Measurements from ENCODE around the genes TRIOBP and MICALL1.

- RRBS, result no CpG with 5 or more reads among the region's 8 CpGs
Observed at GRCh38 chr22:36879794-36880362, 19.1 kb downstream of the NCF4 start.

- RRBS, result 97% methylated on average over 5 of the region's 18 CpGs
Observed at GRCh38 chr22:37018064-37018469, 1.2 kb downstream of the TST start.

DNA sequence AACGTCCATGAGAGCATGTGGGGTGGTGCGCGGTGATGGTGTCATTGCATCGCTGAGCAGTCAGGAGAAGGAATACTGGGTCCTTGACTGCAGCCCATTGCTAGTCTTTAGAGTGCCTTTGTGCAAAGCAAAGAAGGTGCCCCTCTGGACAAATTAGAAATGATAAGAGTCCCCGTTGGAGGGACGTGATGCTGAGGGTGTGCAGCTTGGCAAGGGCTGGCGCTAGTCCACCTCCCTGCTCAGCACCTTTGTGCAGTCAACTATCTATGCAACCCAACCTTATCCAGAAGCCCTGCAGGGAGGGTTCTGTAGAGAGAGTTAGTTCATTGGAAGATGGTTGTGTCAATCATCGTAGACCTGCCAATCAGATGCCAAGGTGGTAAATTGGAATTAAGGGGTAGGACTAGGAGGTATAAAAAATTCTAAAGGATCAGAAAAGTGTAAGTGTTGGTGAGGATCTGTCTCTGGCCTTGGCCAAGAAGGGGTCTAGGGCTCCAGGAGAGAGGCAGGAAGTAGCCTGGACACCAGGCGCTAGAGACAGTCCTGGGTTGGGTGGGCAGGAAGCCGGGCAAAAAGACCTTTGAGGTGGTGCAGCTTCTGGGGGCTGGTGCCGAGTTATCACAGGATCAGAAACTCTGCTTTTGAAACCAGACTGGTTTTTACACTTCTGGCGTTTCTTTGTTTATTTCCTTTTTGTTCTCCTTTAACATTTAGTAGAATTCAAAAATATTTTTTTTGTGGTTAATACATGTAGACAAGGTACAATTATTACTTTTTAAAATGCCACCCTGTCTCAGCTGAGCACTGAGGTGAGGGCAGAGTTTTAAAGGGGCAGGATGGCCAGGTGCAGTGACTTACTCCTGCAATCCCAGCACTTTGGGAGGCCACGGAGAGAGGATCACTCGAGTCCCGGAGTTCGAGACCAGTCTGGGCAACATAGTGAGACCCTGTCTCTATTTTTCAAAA is 1.7 kb downstream of the C1QTNF6 start:
- RRBS, result no CpG with 5 or more reads among the region's 16 CpGs

GRCh38 chr22:37258945-37259369 is 14.9 kb upstream of the RAC2 start:
- RRBS, result no CpG with 5 or more reads among the region's 11 CpGs

GRCh38 chr22:37267026-37267893 is 15.0 kb upstream of the CYTH4 start:
- RRBS, result no CpG with 5 or more reads among the region's 34 CpGs

GRCh38 chr22:37318861-37319440 is 36.6 kb downstream of the CYTH4 start:
- RRBS, result 69% methylated on average over 4 of the region's 23 CpGs

DNA sequence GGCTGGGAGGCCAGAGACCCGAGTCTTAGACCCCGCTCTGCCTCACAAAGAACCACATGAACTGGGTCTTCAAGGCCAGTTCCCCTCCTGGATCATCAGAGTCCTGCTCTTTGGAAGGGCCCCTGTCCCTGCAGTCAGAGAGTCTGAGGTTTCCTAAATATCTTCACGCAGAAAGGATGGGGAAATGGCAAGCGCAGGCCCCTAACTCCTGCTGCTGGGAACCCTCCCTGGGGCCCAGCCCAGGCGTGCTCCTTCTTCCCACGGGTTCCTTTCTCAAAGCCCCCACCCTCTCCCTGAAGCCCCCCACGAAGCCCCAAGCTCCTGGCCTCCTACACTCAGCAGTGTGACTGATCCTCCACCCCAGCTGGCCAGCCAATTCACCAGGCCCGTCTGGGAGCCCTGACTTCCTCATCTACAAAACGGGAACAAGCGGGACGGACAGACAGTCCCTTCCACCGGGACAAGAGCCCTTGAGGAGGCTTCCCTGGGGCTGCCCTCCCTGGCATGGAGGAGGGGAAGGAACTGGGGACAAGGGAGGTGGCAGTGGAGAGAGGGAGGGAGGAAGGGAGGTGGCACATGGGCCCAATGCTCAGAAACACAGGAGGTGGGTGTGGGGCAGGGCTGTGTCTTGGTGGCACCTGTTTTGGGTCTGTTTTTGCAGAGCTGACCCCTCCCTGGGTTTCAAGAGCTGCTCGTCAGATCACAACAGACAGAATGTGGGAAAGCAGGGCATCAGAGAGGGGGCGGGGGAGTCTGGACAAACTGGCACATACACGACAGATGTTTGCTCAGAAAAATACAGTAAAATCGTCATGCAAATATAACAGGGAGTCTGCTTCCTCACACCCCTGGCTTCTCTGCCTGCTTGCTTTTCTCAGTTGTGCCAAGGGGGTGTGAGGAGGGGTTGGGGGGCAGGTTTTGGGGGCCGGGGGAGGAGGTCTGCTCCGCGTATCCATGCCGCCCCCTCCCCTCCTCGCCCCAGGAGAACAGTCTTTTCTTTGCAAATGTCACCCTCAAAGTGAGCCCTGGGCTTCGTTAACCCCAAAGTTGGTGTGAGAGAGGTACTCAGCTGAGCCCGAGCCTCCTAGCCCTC is 56.9 kb downstream of the ELFN2 start:
- RRBS, result no CpG with 5 or more reads among the region's 23 CpGs

DNA sequence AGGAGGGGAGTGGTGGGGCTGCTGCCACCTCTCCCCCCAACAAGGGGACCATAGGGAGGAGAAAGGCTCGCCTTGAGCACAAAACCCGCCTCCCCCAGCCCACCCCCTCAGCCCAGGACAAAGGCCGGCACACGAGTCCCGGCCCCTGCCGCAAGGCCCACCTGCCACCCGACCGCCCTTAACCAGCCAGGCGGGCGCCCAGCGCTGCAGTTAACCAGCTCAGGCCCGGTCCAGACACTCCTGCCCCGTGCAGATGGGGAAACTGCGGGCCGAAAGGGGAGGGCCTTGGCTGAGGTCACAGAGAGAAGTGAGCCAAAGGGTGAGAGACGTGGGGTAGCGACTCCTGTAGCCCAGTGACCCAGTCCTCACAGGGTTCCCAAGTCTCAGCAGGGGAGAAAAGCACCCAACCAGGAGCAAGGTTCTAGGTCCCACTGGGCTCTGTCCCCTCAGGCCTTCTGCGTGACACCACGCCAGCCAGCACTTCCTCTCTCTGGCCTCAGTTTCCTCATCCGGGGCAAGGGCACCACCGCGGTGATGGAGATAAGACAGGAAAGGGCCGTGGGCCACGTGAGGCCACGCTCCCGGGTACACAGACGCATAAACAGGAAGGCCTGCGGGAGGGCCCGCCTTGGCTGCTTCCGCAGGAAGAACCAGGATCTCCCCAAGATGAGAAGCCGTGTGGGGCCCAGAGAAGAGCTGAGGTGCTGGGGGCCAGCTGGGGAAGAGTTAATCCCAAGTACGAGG is 1.9 kb downstream of the MFNG start:
- RRBS, result 64% methylated on average over 14 of the region's 32 CpGs

- RRBS, result no CpG with 5 or more reads among the region's 7 CpGs
Observed at GRCh38 chr22:37508734-37509324, 10.4 kb downstream of the CARD10 start.

- RRBS, result no CpG with 5 or more reads among the region's 23 CpGs
Observed at GRCh38 chr22:37515903-37516531, 3.2 kb downstream of the CARD10 start.

DNA sequence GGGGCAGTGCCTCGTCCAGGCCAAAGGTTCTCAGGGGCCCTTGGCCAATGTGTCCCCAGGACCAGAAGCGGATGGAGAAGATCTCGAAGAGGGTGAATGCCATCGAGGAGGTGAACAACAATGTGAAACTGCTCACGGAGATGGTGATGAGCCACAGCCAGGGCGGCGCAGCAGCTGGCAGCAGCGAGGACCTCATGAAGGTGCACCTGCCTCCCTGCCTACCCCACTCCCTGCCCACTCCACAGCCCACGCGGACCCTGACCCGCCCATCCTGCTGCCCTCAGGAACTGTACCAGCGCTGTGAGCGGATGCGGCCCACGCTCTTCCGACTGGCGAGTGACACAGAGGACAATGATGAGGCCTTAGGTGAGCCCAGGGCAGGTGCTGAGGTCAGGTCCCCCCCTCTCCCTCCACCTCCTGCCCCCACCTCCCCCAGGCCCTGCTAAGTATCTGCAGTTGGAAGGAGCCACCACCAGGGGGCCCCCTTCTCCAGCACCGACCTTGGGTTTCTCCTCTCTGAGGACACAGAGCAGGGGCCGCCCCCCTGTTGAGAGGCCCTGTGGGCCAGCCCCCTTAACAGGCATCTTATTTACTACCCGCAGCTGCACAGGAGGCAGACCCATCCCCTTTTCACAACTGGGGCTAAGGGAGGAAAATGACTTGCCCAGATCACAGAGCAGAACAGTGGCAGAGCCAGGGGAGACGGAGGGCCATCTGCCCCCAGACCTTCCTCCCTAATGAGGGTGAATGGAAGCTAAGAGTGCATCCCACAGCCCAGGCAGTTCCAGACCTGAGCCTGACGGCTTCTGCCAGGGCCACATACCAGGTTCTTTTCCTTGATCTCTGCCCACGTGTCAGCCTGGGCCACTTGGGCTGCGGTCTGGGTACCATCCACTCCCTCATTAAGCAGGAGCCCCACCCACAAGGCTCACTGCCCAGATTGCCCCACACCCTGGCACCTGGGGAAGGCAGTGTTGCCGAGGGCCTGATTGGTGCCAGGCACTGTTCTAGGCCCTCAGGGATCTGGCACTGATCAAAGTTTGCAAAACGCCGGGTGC is 15.0 kb downstream of the GGA1 start:
- RRBS, result no CpG with 5 or more reads among the region's 27 CpGs

DNA sequence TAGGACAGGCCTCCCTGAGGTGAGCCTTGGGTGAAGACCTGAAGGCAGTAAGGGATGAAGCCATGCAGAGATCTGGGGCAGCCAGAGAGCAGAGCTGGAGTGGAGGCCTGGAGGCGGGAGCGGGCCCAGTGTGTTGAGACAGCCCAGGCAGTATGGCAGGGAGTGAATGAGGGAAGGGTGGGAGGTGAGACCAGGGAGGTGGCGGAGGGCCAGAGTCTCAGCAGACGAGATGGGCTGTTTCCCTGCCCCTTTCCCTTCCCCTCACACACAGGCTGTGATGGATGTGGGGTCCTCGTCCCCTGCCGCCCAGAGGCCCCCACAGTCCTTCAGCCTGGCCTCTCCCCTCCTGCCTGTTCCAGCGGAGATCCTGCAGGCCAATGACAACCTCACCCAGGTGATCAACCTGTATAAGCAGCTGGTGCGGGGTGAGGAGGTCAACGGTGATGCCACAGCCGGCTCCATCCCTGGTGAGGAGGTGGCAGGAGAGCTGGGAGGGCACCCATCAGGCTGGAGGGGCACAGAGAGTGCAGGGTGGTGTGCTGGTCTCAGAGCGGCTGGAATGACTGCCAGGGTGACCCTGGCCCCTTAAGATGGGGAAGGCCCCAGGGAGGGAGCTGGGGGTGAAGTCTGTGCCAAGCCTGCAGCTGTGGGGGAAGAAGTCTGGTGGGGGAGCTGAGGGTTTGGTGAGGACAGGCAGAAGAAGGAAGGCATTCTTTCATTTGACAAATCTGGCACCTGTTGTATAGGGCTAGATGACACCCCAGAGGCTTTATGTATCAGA is 14.7 kb upstream of the SH3BP1 start:
- RRBS, result no CpG with 5 or more reads among the region's 11 CpGs

- RRBS, result no CpG with 5 or more reads among the region's 20 CpGs
Observed at GRCh38 chr22:37631655-37632347, 7.7 kb upstream of the SH3BP1 start.

GRCh38 chr22:37688234-37688468 is 2.0 kb downstream of the NOL12 start:
- RRBS, result no CpG with 5 or more reads among the region's 1 CpG

GRCh38 chr22:37696403-37697335 is at the start of gene TRIOBP:
TSS of gene TRIOBP (plus strand) at chr22:37697048.
- RRBS, result 12% methylated on average over 4 of the region's 35 CpGs

- RRBS, result under 1% methylated on average over 40 of the region's 62 CpGs
Observed at GRCh38 chr22:37746200-37746723, 49.4 kb downstream of the TRIOBP start.

- RRBS, result no CpG with 5 or more reads among the region's 25 CpGs
Observed at GRCh38 chr22:37779284-37780485, 25.3 kb upstream of the H1-0 start.

- RRBS, result no CpG with 5 or more reads among the region's 10 CpGs
Observed at GRCh38 chr22:37804111-37804383, 982 bp upstream of the H1-0 start.

DNA sequence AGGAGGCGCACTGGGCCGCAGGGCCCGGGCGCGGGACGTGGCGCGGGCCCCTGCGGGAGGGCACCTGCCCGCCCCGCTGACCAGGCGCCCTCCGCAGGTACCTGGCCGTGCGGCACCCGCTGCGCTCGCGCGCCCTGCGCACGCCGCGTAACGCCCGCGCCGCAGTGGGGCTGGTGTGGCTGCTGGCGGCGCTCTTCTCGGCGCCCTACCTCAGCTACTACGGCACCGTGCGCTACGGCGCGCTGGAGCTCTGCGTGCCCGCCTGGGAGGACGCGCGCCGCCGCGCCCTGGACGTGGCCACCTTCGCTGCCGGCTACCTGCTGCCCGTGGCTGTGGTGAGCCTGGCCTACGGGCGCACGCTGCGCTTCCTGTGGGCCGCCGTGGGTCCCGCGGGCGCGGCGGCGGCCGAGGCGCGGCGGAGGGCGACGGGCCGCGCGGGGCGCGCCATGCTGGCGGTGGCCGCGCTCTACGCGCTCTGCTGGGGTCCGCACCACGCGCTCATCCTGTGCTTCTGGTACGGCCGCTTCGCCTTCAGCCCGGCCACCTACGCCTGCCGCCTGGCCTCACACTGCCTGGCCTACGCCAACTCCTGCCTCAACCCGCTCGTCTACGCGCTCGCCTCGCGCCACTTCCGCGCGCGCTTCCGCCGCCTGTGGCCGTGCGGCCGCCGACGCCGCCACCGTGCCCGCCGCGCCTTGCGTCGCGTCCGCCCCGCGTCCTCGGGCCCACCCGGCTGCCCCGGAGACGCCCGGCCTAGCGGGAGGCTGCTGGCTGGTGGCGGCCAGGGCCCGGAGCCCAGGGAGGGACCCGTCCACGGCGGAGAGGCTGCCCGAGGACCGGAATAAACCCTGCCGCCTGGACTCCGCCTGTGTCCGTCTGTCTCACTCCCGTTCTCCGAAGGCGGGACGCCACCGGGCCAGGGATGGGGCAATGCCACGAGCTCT is 1.7 kb downstream of the GALR3 start:
- RRBS, result 94% methylated on average over 19 of the region's 139 CpGs

DNA sequence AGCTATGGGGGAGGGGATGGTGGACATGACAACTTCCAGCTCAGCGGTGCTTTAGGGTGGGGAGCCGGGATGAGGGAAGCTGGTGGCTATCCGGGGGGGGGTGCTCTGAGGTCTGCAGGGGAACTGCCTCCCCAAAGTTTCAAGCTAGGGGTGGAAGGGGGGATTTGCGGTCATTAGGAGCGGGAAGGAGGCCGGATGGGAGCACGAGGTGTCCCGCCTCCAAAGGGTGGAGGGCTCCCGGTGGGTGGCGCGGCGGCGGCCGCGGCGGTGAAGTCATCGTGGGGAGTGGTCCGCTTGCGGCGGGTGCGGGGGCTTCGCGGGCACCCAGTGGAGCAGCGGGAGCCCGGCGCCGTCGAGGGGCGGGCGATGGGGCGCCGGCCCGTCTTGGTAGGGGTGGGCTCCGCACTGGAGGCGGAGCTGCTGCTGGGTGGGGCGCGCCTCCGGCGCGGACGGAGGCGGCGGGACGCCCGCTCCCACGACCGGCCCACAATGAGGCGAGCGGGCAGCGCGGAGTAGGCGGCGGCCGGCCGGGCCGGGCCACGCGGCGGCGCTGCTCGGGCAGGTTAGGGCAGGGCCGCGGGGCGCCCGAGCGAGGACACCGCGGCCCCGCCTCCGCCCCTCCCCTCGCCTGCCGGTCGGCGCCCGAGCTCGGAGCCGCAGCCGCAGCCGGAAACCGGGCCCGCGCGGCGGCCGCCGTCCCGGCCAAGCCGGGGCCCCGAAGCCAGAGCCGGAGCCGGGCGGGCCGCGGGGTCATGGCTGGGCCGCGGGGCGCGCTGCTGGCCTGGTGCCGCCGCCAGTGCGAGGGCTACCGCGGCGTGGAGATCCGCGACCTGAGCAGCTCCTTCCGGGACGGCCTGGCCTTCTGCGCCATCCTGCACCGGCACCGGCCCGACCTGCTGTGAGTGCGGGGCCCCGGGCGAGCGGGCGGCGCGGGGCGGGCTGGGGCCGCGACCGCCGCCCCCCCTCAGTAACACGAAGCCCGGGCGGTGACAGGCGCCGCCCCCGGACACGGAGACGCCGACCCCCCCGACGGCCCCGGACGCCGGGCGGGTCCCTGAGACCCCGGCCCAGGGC is at the start of gene MICALL1:
MICALL1 (plus strand) TSS at position 627 of the 1,074 bp plus-strand sequence.
- RRBS, result 1% methylated on average over 75 of the region's 140 CpGs

Measured in NB4 (cell line).